Glomerular endothelial cell (primary cell): ENCODE measurements around a stretch of chr10.

GRCh38 chr10:5965194-5965827 is 12.0 kb downstream of the IL15RA start:
- RAMPAGE, long total RNA = no peak

DNA sequence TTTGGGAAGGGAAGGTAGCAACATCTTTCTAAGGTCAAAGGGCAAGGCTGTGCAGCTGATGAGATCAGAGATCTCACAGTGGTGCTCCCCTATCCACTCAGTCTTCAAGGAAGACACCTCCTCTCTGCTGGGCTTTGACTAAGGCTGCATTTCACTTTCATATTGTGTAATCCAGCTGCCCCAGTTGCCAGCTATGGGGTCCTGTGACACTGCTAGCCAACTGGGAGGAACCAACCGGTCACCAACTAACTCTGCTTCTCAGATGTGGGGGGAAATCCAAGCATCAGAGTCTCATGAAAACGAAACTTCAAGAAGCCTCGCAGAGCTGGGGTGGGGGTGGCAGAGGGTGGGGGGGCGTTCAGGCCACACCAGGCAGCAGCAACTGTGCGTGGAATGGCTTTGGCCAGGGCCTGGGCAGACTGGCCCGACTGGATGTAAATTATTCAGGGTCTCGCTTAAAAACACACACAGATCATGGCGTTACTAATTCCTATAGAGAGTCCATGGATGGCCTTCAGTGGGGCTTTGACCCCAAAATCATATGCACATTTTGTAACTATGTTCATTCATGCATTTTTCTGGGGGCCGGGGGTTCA is 1.3 kb downstream of the IL15RA start:
- RAMPAGE, long total RNA = no peak

GRCh38 chr10:5984259-5984566 is 6.9 kb upstream of the IL15RA start:
- RAMPAGE, long total RNA = no peak

- RAMPAGE, long total RNA = no peak
These were observed 34.9 kb upstream of the IL15RA start for GRCh38 chr10:6012217-6012615.

DNA sequence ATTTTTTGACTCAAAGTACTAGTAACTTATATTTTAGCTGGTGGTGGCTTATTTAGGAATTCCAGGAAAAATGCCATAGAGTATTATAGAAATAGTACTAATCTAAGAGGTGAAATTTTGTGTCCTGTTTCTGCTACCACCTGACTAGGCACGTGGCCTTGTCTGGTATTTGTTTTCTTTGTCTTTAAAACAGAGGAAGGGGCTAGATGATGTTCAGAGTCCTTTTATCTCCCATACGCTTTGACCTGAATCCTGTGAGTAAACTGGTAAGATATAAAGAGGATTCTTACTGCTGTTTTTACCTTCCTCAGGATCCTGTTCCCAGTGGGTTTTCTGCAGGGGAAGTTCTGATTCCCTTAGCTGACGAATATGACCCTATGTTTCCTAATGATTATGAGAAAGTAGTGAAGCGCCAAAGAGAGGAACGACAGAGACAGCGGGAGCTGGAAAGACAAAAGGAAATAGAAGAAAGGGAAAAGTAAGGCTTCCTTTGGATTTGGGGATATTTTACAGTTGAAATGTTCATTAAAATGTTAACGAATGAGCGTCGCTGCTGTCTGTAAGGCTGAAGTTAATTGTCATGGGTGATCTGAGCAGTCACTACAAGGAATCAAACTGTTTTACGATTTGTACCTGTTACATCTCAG is 15.9 kb downstream of the RBM17 start:
- RAMPAGE, long total RNA = no peak

- RAMPAGE, long total RNA = no peak
These were observed 23.3 kb downstream of the RBM17 start for GRCh38 chr10:6112181-6112542.

GRCh38 chr10:6216623-6217738 is 14.2 kb downstream of the PFKFB3 start:
- RAMPAGE, long total RNA = no peak

DNA sequence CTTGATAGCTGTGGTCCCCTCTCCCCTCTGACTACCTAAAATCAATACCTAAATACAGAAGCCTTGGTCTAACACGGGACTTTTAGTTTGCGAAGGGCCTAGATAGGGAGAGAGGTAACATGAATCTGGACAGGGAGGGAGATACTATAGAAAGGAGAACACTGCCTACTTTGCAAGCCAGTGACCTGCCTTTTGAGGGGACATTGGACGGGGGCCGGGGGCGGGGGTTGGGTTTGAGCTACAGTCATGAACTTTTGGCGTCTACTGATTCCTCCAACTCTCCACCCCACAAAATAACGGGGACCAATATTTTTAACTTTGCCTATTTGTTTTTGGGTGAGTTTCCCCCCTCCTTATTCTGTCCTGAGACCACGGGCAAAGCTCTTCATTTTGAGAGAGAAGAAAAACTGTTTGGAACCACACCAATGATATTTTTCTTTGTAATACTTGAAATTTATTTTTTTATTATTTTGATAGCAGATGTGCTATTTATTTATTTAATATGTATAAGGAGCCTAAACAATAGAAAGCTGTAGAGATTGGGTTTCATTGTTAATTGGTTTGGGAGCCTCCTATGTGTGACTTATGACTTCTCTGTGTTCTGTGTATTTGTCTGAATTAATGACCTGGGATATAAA is 32.2 kb downstream of the PFKFB3 start:
- RAMPAGE, long total RNA = no peak

DNA sequence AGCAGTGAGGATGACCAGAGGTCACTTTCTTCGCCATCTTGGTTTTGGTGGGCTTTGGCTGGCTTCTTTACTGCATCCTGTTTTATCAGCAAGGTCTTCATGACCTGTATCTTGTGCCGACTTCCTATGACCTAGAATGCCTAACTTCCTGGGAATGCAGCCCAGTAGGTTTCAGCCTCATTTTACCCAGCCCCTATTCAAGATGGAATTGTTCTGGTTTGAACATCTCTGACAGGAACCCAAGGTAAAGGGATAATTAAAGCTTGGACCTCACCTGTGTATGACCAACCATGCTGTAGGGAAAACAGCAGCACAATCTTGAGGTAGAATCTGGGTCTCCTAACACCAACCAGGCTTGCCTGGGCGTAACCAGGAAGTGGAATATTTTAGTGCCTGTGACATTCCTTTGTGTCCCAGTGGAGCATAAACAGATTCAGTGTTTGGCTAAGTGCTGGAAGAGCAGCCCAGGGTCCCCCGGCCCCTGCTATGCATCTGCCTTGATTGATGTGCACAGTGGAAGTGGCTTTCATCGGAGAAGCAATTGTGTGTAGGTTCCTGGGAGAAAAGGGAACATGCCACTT is 94.1 kb downstream of the PFKFB3 start:
- RAMPAGE, long total RNA = no peak

DNA sequence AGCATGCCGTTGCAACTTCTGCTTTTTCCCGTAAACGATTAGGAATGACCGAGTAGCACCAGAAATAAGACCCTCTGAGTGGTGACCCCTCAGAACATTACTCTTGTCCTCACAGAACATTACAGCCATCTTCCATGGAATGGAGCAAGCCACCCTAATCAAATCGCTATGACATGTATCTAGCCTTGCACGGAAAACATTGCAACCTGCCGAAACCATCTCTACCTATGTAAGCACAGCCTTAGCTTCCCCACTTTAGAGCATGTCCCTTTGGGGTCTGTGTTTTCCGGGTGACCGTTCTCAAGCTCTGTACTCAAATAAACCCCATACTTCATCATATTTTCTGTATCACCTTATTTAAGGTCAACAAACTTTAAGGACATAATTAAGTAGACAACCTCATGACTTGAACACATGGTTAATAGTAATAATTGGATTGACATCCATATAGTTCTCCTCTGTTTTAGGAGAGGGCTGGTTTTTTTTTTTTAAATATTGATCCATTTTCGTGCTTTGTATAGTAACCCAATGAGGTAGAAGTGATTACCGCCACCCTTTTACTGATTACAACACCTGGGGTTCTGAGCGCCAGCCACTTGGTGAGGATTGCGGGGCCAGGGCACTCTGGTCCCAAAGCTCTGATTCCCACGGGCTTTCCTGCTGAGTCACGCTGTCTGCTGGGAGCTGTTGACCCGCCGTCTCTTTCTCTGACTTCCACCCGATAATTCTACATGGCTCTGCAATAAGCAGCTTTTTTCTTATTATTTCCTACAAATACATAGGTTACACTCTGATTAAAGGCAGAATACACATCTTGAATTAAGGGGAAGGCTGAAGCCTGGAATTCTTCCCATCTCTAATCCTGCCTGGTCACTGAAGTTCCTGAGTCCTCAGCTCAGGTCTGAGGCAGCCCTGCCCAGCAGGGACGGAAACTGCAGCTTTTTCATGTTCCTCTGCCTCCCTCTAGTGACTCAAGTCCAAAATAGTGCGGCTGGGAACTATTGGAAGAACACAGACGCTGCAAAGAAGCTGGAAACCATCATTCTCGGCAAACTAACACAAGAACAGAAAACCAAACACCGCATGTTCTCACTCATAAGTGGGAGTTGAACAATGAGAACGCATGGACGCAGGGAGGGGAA is 178.7 kb downstream of the PRKCQ start:
- RAMPAGE, long total RNA = no peak

DNA sequence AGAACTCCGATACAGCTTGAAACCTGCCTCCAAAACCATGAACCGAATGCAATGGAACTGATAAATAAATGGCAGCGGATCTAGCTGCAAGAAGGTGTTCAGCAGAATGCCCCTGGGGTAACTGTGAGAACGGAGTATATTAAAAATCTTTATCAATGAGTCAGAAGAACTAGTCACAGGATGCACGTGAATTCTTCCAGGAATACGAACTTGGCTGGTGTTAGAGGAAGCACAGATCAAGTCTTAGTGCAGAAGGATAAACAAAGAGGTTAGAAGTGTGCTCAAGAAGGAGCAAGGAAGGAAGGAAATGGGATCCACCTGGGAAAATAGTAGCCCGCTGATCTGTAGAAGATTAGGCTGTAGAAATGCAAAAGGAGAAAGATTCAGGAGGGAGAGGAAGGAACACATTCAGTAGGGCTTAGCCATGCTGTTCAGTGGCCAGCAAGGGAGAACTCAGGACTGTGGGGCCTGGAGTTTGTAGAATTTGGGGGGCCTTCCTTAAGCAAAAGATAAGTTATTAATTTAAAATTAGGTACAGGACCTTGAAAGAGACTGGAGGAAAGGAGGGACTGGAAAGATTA is 142.2 kb upstream of the PRKCQ start:
- RAMPAGE, long total RNA = no peak

DNA sequence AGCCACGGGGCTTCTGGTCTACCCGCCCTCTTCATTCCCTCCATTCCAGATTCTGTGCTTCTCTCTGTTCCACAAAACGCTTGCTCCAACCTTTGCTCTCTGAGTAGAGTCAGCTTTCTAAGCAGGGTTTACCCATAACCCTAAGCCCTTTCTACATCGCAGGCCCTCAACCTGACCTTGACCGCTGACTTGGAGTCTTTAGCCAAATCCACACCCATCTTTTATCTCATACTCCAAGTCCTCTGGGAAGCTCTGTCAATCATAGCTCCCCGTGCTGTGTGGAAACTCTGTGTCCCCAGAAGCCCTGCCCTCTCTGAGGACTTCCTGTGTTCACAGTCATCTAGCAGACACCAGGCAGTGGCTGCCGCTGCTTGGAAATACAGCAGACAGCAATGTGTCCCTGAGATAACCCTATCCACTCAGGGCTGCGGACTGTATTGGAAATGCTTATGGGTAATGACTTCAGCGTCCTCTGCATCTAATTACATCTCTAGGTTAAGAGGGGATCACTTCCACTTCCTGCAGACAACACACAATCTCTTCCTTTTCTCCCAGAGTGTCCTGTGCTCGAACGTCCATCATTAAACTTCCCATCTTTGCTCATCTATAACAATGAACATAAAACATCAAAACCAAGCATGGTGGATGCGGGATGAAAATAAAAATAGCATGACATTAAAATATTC is 158.7 kb downstream of the SFMBT2 start:
- RAMPAGE, long total RNA = no peak

DNA sequence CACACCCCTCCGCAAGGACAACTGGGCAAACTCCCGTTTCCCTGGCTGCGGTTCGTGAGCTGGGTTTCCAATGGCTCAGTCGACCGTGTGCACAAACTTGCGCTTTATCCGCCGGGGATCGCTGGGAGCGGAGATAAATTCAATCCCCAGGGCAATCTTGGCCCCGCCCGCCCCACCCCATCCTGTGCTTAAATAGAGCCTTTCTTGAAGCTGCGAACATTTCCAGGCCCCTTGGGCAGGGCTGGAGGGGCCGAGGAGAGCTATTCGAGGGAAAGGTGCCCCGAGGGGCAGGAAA is 494 bp upstream of the SFMBT2 start:
- RAMPAGE, long total RNA = no peak

- RAMPAGE, long total RNA = no peak
These were observed 77.5 kb upstream of the SFMBT2 start for GRCh38 chr10:7488369-7488722.

- RAMPAGE, long total RNA = no peak
These were observed 1.1 kb upstream of the ITIH5 start for GRCh38 chr10:7667932-7668208.

DNA sequence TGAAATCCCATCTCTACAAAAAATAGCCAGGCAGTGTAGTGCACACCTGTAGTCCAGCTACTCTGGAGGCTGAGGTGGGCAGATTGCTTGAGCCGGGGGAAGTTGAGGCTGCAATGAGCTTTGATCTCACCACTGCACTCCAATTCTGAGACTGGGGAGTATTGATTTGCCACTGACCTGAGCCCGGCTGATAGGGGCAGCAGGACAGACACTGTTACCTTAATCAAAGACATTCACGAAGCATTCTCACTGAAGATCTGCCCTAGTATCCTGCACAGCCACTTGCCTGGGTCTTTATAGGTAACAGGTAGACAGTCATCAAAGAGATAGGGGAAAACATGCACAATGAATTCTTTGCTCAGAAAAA is 558 bp upstream of the ITIH2 start:
- RAMPAGE, long total RNA = no peak

DNA sequence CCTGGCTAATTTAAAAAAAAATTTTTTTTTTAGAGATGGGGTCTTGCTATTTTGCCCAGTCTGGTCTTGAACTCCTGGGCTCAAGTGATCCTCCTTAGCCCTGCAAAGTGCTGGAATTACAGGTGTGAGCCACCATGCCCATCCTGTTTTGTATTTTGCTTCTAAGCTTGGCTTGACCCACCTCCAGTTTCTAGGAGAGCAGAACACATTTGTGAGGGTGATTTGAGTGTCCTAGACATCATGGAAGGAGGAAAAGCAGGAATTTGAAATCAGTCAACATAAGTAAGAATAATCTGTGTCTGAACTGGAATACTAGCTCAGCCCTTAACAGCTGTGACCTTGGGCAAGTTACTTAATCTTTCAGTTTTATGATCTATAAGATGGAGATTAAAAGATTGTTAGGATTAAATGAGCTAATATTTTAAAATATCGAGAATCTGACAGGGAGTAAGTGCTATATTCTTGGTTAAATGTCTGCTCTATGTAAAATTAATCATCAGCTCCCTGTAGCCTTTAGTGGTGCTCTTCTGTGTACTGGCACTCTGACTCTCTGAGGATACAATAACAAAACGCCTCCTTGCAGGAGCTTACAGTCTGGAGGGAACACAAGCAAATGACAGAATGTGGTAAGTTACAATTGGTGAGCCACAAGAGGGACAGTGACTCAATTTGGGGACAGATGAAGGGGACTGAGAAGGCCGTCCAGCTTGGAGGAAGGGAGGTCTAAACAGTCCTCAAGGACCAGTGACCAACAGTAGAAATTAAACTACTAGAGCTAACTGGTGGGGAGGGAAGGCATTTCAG is 9.1 kb upstream of the TAF3 start:
- RAMPAGE, long total RNA = no peak

DNA sequence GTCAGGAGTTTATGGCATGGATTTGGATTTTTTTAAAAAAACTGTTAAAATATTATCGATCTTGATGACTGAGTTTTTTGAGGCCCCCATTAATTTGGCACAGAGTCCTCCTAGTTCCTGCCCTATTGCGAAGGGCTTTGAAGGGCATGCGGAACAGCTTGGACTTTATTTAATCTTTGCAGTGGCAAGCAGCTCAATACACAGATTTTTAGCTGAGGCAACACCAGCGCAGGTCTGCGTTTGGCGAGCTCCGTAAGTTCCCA is 453 bp upstream of the TAF3 start:
- RAMPAGE, long total RNA = no peak

GRCh38 chr10:8054938-8055388 is 475 bp downstream of the GATA3 start:
- RAMPAGE, long total RNA = no peak

- RAMPAGE, long total RNA = no peak
These were observed 2.5 kb downstream of the GATA3 start for GRCh38 chr10:8056784-8057525.